Melanocyte of skin (primary cell): ENCODE results near the gene YES1.

DNA sequence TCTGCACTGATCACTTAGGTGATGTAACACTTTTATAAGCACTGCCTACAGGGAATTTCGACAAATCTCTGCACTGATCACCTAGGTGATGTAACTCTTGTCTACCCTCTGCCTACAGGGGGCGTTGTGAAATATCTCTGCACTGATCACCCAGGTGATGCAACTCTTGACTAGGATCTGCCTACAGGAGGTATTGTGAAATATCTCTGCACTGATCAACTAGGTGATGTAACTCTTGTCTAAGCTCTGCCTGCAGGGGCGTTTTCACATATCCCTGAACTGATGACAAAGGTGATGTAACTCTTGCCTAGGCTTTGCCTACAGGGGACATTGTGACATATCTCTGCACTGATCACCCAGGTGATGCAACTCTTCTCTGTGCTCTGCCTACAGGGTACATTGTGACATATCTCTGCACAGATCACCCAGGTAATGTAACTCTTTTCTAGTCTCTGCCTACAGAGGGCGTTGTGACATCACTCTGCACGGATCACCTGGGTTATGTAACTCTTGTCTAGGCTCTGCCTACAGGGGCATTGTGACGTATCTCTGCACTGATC lies 49.3 kb upstream of the USP14 start:
- CAGE, long polyA plus RNA, 2 experiments, result no peak in any of the 2 experiments

- CAGE, long polyA plus RNA, 2 experiments, result no peak in any of the 2 experiments
Observed at GRCh38 chr18:209764-210621, 51.6 kb downstream of the USP14 start.

DNA sequence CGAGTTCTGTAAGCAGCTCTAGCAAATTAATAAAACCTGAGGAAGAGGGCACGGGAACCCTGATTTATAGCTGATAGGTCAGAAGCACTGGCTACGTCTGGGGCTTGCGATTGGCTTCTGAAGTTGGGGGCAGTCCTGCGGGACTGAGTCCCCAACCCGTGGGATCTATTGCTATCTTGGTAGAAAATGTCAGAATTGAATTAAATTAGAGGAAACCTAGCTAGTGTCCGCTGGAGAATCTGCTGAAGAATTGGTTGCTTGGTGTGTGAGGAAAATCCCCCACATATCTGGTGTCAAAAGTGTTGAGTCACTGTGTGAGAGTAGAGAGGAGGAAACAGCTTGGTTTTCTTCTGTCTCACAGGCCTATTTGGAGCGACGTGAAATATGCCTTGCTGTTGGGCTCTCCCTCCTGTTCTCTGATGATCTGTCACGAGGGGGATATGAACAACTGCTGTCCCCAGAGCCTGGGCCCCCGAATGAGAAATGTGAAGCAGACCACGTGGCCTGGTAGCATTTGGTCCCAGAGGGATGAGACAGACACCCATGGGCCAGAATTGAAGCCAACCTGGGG lies 18.4 kb upstream of the COLEC12 start:
- CAGE, long polyA plus RNA, 2 experiments, result no peak in any of the 2 experiments

DNA sequence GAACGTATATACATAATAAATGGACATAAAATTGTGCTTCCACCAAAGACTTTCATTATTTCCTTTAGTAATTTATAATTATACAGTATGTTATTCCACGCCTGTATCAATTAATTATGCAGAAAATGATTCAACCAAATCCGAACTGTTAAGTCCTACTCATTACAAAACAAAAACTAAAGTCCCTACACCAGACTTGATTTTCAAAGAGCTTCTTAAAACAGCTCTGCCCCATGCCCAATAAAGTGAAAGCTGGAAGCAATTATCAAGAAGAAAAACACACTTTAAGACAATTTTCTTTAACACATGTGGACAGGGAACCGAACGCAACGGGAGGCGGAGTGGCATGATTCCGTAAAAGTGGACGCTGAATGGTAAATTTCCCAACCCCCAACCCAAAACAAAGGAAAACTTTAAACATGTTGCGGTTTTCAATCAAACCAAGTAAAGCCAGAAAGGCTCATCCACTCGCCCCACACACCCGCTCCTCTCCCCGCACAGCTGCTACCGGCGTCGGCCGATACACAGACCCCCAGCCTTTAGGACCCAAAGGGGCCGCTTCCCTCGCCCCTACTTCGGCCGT lies 771 bp downstream of the YES1 start:
- CAGE, long polyA plus RNA, 2 experiments, result no peak in any of the 2 experiments

GRCh38 chr18:812183-812822 lies at the start of gene YES1:
Gene YES1 (minus strand): TSS chr18:812242.
- CAGE, long polyA plus RNA, 2 experiments, result no peak in any of the 2 experiments

DNA sequence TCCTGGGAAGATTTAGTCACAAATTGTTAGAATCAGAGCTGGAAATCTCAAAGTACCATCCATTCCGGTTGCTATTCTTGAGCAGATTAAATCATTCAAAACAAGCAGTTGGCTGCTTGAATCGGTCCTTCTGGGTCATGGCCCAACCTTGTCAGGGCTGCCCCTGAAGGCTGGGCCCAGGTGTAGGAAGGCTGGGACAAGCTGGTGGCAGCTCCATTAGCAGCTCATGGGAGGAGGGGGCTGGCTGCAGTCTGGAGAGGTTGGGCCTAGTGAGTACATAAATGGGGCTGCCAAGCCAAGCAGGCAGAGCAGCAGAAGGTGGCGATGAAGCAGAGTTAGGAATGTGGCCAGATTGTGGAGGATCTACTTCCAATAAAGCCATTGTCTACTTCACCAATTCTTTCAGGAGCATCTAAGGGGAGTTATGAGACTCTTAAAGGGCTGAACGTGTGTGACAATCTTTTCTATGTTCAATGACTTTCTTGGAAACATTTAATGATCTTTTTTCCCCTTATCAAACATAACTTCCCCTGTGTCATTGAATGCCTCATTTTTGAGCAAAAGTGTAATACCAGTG lies 81.4 kb downstream of the ADCYAP1 start:
- CAGE, long polyA plus RNA, 2 experiments, result no peak in any of the 2 experiments

DNA sequence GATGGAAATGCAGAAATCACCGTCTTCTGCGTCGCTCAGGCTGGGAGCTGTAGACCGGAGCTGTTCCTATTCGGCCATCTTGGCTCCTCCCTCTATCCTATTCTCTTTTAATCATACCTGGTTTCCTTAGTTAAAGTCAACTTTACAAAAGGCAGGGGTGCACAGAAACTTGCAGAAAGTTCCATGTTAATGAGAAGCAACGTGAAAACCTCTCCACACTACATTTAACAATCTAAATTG lies 617.4 kb downstream of the ADCYAP1 start:
- CAGE, long polyA plus RNA, 2 experiments, result no peak in any of the 2 experiments

- CAGE, long polyA plus RNA, 2 experiments, result no peak in any of the 2 experiments
Observed at GRCh38 chr18:2350445-2351037, 220.8 kb downstream of the METTL4 start.

DNA sequence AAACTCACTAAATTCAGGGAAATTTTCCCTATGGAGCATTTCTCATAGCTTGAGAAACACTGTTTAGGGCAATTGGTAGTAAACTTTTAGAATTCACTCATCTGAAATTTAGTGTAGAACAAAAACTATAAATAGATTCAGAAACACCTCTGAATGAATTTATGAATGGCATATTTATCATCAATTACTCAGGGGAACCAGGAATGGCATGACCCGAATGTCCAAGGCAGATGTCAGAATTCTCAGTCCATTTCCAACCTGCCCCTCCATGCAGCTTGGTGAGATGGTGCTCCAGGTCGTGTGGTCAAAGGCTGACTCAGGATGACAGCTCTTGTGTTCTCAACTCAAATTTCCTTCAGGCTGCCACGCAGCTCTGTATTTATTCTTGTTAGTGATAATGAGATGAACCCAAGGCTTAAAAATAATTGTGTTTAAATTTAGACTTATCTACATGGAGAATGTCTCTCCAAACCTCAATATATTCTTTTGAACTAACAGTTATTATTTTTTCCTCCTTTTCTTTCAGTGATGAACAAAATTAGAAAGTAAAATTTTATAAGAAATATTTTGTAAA lies 146.9 kb downstream of the METTL4 start:
- CAGE, long polyA plus RNA, 2 experiments, result no peak in any of the 2 experiments

GRCh38 chr18:2590294-2590748 lies 19.0 kb downstream of the NDC80 start:
- CAGE, long polyA plus RNA, 2 experiments, result no peak in any of the 2 experiments

- CAGE, long polyA plus RNA, 2 experiments, result no peak in any of the 2 experiments
Observed at GRCh38 chr18:2706219-2707411, 51.1 kb downstream of the SMCHD1 start.

GRCh38 chr18:2720930-2721191 lies 65.3 kb downstream of the SMCHD1 start:
- CAGE, long polyA plus RNA, 2 experiments, result no peak in any of the 2 experiments

DNA sequence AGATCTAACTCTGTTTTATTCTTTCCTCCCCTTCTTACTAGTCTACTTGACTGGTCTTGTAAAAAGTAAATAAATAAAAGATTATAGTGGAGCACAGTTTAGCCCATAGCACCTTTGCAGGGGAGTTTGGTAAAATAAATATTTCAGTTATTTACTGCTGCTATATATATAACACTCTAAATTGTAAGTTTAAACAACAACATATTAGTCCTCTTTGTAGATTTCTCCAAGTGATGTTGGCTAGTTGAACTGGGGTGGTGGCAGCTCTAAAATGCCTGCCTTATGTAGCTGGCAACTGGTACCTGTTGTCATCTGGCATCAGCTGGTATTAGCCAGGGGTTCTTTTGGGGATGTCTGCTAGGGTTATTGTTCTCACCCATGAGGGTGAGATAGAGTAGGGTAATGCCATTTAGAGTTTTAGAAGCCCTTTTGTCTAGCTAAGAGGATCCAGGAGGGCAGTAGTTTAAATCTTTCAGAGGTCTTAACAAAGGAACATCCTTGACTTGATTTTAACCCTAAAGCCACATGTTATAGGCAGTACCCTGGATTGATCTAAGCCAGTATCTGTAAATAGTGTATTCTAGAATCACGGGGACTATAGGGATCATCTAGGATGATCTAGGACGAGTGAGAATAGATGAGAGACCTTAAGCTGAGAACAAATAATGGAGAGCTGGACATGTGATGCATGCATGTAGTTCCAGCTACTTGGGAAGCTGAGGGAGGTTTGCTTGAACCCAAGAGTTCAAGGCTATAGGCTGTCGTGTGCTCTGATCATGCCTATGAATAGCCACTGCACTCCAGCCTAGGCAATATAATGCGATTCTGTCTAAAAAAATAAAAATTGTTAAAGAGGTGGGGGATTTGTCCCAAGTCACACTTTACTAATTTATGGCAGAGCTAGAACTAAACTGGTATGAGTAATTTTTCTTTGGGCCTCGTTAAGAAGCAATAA lies 67.5 kb upstream of the EMILIN2 start:
- CAGE, long polyA plus RNA, 2 experiments, result no peak in any of the 2 experiments

DNA sequence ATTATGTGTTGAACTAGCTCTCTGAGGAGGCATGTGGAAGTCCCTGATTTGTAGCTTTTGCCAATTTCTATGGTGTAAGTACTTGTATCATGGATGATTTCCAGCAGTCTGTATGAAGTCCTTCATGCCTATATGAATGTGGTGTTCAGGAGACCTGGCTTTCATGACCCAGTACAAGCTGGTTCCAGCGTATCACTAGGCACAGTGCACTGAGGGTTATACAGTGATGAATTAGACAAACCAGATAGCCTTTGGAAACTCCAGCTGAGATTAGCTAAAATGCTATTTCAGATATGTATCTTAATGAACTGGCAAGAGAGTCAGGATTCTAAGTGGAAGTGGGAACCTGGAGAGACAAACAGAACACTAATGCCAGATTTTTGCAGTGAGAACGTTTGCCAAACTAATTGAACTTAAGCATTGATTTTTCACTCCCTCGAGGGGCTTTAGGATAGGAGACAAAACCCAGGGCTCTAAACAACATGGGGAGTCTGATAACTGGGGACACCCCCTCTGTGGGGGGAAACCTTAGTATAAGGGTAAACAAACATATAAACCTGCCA lies 66.1 kb upstream of the EMILIN2 start:
- CAGE, long polyA plus RNA, 2 experiments, result no peak in any of the 2 experiments

- CAGE, long polyA plus RNA, 2 experiments, result no peak in any of the 2 experiments
Observed at GRCh38 chr18:2781346-2782153, 65.3 kb upstream of the EMILIN2 start.

- CAGE, long polyA plus RNA, 2 experiments, result no peak in any of the 2 experiments
Observed at GRCh38 chr18:2913956-2914671, 67.3 kb downstream of the EMILIN2 start.

DNA sequence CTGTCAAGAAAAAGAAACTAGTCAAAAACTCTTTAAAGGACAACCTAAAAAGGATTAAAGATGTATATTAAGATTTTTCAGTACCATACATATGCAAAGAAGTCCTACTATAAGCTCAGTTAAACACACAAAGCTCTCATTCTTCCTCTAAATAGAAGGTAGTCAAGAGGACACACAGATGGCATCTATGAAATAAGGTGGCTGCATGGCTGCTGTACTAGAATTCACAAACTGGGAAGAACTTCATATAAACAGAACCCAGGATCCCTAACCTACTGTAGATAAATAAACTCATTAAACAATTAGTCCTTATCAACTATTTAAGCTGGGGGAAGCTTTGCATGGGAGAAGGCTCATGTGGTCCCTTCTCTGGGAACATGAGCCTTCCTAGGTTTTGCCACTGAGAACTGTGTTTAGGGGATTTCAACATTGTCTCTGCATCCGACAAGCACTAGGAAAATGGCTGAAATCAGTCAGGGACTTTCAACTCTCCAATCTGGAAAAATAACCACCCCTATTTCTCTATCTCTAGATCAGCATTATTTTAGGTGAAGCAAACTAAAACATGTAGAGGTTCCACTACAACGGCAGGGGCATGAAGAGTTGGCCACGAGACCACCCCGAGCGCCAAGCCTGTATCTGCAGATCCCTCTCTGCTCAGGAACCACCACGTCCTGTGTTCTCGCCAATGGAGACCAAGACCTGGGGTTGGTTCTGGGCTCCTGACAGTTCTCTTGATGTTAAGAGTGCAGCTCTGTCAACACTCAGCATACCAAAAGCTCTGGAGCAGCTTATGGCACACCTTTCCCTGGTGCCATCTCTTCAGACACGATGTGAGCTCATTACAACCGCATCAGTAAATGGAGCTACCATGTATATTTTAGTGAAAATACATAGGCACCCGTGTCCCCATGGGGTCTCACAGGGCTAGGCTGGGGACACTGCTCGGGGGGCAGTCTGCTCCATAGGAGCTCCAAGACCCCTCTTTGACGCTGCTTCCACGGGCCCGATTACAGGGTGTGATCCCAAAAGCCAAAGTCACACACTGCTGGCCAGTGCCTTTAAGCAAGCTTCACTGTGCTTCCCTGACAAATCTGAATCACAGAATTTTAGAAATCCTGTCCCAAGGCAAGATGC lies 71.8 kb downstream of the EMILIN2 start:
- CAGE, long polyA plus RNA, 2 experiments, result no peak in any of the 2 experiments

DNA sequence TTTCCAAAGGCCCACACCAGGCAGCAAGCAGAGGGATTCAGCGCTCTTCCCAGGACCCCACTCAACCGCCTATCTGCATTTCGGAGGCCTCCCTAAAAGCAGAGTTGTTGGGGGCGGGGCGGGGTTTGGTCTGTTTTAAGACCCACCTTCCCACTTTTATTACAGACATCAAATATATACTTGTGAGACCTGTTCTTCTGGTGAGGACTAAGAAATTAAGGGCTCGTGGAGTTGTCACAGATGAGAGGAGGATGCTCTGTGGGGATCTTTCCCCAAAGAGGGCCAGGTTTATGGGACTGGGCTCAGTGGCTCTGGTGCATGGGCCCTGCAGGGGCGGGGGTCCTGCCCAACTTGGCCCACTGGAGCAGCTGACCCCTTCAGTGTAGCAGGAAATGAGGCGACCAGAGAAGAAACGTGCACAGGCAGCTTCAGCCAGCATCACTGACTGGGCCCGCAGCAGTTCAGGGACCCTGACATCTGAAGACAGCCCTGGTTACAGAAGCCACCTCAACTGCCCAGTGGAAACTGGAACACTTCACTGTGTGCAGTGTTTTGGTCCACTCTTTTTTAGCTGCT lies 72.7 kb downstream of the EMILIN2 start:
- CAGE, long polyA plus RNA, 2 experiments, result no peak in any of the 2 experiments

GRCh38 chr18:2950792-2951473 lies 62.0 kb downstream of the LPIN2 start:
- CAGE, long polyA plus RNA, 2 experiments, result no peak in any of the 2 experiments

GRCh38 chr18:2970733-2971757 lies 41.9 kb downstream of the LPIN2 start:
- CAGE, long polyA plus RNA, 2 experiments, result no peak in any of the 2 experiments